Epithelial cell of alveolus of lung (primary cell): ENCODE measurements around a stretch of chr6.

DNA sequence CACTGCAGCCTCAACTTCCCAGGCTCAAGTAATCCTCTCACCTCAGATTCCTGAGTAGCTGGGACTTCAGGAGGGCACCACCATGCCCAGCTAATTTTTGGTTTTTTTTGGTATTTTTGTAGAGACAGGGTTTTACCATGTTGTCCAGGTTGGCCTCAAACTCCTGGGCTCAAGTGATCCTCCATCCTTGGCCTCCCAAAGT is 11.1 kb downstream of the MCHR2 start:
- RAMPAGE, long total RNA, result no peak

GRCh38 chr6:100466926-100467342 is 2.2 kb upstream of the SIM1 start:
- RAMPAGE, long total RNA, result no peak
- RRBS, result 2% methylated on average over 6 of the region's 25 CpGs

GRCh38 chr6:100482555-100483163 is 17.9 kb upstream of the SIM1 start:
- RAMPAGE, long total RNA, result no peak
- RRBS, result no CpG with 5 or more reads among the region's 2 CpGs

GRCh38 chr6:101203178-101203512 is 190.4 kb upstream of the GRIK2 start:
- RAMPAGE, long total RNA, result no peak

- RAMPAGE, long total RNA, result no peak
- RRBS, result 4% methylated on average over 9 of the region's 34 CpGs
Observed at GRCh38 chr6:101398475-101399311, 5.2 kb downstream of the GRIK2 start.

GRCh38 chr6:101961733-101962016 is 568.2 kb downstream of the GRIK2 start:
- RAMPAGE, long total RNA, result no peak
- RRBS, result 68% methylated on average over 2 of the region's 2 CpGs

GRCh38 chr6:104955553-104955830 is 1.4 kb upstream of the LIN28B start:
- RAMPAGE, long total RNA, result no peak
- RRBS, result no CpG with 5 or more reads among the region's 4 CpGs

DNA sequence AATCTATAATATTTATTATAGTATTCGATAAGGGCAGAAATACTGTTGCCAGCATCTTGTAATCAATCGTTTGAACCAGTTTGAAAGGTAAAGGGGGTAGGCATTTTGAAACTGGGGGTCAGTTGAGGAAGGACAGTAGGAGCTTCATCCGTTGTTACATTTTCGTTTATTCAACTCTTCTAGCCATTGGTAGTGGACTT is 1.1 kb upstream of the LIN28B start:
- RAMPAGE, long total RNA, result no peak
- RRBS, result no CpG with 5 or more reads among the region's 4 CpGs

- RAMPAGE, long total RNA, result no peak
- RRBS, result no CpG with 5 or more reads among the region's 5 CpGs
Observed at GRCh38 chr6:105161435-105161900, 18.3 kb downstream of the POPDC3 start.

DNA sequence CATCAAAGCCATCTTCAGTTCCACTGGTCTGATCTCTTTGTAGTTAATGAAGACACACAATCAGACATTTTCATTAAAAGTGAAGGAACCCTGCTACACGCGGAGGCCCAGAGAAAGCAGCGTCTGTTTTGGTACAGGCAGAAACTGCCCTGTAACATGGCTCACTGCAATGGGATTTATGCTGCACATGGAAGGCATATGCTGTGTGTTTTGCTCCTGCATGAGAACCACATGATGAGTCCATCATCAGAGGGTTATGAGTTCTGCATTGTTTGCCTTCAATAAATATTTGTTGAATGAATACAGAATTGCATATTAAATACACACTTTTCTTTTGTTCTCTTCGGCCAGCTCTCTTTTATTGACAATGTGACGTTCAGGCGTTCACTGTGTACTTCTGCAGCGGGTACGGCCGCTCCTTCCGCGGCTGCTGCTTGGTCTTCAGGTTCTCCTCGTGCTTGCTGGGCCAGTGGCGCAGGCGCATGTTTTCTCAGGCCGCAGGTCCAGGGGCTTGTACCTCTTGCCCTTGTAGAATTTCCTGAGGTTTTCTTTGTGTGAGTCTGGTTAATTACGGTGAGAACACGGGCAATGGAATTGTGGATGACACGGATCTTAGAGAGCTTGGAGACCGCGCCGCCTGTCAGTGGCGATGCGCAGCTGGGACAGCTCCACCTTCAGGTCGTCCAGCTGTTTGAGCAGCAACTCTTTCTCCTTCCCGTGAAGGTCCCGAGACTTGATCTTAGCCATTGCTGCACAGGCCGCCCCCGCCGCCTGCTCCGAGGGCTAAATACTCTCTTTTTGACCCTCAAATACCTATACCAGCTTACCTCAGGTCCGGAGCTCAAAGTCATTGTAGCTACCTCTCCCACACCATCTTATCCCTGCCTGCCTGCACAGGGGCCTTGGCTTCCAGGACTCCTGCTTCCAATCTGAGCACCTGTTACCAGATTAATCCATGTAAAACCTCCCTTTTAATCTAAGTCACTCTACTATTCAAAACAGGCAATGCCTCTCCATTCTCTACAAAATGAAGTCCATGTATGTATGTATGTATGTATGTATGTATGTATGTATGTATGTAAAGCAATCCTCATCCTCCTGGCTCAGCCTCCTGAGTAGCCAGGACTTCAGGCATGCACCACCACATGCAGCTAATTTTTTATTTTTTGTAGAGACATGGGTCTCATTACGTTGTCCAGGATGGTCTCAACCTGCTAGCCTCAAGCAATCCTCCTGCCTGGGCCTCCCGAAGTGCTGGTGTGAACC is 100.4 kb downstream of the PREP start:
- RAMPAGE, long total RNA, result no peak
- RRBS, result no CpG with 5 or more reads among the region's 33 CpGs

DNA sequence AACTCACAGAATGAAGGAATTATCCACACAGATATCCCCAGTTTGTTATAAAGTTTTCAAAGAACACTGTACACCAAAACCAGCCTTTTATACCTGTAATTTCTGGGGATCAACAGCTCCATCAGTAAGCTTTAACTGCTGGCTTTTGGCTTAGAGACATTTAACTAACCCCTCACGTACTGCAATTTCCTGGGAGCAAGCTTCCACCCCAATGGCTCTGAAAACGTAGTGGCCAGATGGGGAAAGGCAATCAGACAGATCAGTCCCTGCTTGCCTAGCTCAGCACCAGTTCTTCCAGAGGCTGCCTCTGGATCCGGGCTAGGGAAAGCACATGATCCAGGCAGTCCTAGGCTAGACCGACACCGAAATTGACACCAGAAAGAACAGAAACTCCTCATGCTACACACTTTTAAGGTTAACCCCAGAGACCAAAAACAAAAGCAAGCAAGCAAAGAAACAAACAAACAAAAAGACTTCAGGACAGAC is 13.4 kb downstream of the PREP start:
- RAMPAGE, long total RNA, result no peak
- RRBS, result no CpG with 5 or more reads among the region's 5 CpGs

GRCh38 chr6:105459091-105459493 is 56.2 kb upstream of the PREP start:
- RAMPAGE, long total RNA, result no peak
- RRBS, result no CpG with 5 or more reads among the region's 9 CpGs

DNA sequence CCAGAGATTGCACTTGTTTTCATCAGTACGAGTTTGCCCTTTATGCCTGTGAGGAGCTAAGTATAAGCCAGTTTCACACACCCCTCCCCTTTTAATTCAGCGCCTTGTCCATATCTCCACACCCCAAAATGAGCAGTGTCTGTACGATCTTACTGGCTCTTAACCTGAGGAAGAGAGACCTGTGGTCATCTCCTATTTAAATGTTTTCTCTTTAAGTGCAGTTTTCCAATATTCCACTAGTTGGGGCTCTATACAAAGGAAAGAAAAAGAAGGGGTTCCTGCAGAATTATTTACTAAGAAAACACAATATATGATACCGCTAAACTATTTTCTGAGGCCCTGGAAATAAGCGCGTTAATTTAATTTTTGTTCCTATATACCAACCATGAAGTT is 81.8 kb upstream of the PREP start:
- RAMPAGE, long total RNA, result no peak
- RRBS, result no CpG with 5 or more reads among the region's 6 CpGs

DNA sequence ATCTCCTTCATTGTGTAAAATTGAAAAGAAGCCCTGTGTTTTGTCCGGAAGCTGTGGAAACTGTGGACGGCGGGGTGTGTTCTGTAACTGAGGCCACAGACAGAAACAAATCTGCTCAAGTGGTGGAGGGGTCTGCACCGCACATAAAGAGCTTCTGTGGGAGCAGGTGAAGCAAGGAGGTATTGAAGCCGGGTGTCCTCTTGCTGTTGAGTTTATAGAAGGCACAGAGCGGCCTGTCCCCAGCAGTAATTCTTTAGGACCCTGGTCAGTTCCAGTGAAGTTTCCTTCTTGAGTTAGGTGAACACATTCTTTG is 6.0 kb downstream of the PRDM1 start:
- RAMPAGE, long total RNA, result no peak
- RRBS, result no CpG with 5 or more reads among the region's 6 CpGs

DNA sequence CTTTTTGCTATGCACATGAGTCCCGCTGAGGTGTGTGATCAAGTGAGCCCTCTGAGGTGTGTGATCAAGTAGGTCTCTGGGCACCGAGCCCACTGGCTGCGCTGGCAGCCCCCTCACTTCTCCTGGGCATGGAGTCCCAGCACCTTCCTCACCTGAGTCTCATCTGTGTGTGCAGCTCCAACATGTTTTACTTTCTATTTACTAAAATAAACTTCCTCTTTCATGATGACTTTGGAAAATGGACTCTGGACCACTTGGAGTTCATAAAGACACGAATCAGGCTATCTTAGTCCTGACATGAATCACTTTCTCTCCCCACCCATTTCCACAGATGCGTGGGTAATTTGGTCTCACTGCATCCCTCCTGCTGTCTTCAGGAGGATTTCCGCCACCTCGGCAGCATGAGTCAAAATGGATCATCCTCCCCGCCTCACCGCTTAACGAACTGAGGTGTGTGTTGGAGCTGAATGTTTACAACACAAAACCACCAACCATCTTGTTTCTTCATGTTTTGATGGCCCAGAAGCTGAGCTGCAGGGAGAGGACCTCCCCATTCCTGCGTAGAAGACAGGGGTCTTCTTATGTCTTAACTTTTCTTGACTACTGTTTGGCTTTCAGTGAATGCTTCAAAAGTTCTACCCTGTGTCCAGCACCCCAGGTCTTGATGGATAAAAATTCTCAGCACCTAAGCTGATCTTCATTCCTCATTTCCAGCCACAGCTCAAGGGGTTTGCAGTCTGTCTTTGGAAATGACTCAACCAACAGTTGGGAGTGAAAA is 40.0 kb downstream of the PRDM1 start:
- RAMPAGE, long total RNA, result no peak
- RRBS, result no CpG with 5 or more reads among the region's 11 CpGs

DNA sequence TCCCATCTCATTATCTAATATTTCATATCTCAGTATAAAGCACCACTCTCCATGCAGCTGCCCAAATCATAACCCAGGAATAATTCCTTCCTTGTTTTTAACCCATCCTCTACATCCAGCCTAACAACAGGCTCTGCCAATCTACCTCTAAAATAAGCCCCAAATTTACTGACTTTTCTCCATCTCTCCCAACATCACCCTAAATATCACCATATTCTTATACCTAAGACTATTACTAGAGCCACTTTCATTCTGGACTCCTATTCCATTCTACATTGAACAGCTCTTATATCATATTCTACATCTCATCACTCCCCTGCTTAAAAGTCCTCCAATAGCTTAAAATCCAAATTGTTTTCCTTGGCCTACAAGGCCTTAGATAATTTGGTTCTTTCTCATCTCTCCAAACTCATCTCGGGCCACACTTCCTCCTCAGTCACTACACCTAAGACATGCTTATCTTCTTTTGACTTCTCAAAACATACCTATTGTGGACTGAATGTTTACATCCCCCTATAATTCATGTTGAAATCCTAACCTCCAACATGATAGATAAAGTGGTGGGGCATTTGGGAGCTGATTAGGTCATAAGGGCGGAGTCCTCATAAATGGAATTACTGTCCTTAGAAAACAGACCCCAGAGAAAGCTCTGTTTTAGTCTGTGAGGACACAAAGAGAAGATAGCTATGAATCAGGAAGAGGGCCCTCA is 54.6 kb downstream of the ATG5 start:
- RAMPAGE, long total RNA, result no peak
- RRBS, result no CpG with 5 or more reads among the region's 2 CpGs

- RAMPAGE, long total RNA, result no peak
- RRBS, result no CpG with 5 or more reads among the region's 4 CpGs
Observed at GRCh38 chr6:106411848-106412244, 51.3 kb downstream of the CRYBG1 start.

GRCh38 chr6:106458221-106458592 is 97.7 kb downstream of the CRYBG1 start:
- RAMPAGE, long total RNA, result no peak
- RRBS, result no CpG with 5 or more reads among the region's 1 CpG

- RAMPAGE, long total RNA, result no peak
- RRBS, result no CpG with 5 or more reads among the region's 3 CpGs
Observed at GRCh38 chr6:106501723-106502545, 127.4 kb downstream of the RTN4IP1 start.

DNA sequence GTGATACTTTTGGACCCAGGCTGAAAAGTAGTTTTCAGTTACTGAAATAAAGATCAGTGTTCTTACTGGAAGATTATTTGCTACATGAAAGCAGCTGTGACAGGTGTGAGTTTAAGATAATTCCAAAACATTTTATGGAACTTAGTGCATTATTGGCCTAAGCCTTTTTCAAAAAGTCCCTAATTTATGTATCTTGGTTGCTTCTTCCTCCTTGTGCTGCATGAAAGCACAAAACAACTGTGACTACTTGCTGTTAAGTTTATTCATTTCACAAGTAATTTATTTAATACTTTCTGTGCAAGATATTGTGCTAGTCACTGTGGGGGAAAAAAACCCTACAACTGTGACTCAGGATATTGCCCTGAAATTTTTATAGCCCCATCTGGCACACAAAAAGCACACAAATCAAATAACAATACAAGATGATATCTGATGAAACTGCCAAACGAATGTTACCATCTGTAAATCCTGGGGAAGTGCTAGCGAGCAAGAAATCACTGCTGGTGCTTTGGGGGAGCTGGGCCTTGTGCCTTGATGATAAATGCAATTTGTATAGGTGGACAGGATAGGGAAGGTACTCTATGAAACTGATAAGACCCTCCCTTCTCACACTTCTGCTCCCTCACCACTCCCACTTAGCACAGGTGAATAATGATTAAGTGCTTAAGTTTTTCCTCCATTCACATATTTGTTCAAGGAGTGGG is 115.5 kb downstream of the RTN4IP1 start:
- RAMPAGE, long total RNA, result no peak
- RRBS, result no CpG with 5 or more reads among the region's 2 CpGs